Aorta (tissue), 1 donor: ENCODE measurements around the genes PADI6, IGSF21 and ALDH4A1.

GRCh38 chr1:17371996-17372336 is at the start of gene PADI6:
Gene PADI6, plus strand, starts transcription at chr1:17372196.
- PRO-cap = no peak

GRCh38 chr1:17427971-17428276 is 11.6 kb downstream of the RCC2 start:
- PRO-cap = no peak

- PRO-cap = no peak
Measured at GRCh38 chr1:17576008-17576610, 36.6 kb downstream of the ARHGEF10L start.

GRCh38 chr1:17666962-17667575 is 88.1 kb upstream of the ACTL8 start:
- PRO-cap = unidirectional peak, plus-strand start at chr1:17667480

DNA sequence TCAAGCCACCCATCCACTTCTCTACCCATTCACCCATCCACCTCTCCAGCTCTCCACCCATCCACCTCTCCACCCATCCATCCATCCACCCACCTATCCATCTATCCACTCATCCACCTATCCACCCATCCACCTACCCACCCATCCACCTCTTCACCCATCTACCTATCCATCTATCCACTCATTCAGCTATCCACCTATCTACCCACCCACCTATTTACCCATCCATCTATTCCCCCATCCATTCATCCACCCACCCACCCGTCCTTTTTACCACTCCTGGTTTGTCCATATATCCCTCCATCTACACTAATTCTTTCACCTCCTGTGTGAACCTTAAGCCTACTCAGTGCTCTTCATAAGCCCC is 105.7 kb downstream of the ACTL8 start:
- PRO-cap = no peak

DNA sequence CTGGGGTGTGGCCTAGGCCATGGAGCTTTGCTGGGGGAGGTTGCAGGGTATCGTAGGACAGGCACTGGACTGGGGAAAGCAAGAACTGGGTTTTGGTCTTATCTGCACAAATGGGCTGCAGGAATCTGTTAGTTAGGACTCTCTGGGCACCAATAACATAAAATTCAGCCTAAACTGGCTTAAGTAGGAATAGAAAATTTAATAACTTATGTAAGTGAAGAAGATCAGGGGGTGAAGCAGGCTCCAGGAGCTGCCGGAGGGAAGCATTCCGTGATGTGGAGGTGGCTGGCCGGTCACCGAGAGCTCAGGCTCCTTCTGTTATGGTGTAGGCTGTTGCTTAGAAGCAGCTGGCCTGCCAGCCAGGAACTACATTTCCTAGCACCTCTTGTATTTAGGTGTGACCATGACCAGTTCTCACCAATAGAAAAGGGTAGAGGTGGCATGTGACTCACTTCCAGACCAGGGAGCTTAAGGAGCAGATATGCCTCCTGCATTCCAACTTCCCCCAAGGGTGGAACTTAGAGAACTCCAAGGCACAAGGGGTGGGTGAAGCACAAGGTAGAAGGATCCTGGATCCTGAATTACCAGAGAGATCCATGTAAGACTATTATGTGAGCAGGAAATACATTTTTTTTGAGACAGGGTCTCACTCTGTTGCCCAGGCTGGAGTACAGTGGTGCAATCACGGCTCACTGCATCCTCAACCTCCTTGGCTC is 120.7 kb downstream of the ACTL8 start:
- PRO-cap = no peak

DNA sequence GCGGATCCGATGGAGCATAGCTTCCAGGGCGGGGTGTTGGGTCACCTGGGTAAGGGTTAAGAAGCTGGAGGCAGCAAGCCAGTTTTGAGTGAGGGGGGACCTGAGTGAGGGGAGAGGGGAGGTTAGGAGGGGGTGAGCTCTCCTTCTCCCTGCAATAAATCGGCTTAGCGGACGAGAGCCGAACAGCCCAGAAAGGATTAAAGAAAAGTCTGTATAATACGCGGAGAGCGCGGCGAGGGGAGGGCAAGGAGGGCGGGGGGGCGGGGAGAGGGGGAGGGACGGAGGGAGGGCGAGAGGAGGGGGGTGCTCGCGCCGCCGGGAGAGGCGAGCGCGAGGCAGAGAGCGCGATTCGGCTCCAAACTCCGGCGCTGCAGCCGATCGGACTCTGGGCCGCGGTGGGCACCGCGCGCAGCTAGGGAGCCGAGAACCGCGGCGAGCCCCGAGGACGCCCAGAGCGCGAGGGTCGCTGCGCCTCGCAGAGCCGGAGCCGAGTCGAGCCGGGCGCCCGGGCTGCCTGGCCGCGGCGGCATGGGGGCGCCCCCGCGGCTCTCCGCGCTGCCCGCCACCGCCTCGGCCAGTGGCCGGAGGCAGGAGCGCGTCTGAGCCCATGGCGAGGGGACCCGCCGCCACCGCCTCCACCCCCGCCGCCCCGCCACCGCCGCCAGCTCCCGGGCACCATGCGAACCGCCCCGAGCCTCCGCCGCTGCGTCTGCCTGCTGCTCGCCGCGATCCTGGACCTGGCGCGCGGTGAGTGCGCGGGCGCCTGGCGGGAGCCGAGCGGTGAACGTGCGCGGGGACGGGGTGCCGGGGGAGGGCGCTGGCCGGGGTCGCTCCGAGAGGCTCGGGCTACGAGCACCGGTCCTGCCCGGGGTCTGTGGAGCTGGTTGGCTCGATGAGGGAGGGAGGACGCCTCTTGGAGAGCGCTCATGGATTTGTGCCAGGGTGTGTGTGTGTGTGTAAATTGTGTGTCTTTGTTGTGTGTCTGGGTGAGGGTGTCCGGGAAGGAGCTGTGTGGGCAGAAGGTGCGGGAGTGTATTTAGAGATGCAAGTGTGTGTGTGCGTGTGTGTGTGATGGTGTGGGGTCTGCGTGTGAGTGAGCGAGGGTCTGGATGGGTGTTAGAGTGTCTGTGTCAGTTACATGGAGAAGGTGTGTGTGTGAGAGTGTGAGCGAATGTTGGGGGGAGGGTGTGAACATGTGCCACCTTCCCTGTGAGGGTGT is at the start of gene IGSF21:
TSS of gene IGSF21 (plus strand) at position 347 of the 1,219 bp plus-strand sequence.
- PRO-cap = no peak

- PRO-cap = no peak
Measured at GRCh38 chr1:18108790-18109411, 1.3 kb downstream of the IGSF21 start.

DNA sequence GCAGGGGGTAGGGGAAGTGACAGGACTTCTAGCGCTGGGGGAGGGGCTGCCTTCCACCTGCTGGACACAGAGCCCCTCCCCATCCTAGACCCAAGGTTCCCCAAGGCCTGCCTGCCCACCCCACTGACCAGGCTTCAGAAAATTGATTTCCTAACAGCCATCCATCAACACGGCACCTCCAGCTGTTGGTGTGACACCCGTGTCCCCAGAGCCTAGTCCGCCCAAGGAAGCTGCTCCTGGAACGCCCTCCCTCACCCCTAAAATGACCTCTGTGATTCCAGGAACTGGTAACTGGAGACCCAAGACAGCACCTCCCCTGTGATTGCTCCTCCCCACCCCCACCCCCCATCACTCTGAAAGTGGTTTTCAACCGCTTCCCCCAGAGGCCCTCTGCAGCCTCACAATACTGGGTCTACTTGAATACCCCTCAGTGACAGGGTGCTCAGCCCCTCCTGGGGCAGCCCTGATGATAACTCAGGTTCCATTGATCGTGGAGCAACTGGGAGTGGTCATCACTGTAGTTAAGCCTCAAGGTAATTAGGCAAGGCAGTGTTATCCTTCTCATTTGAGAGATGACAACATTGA is 52.1 kb downstream of the TAS1R2 start:
- PRO-cap = no peak

- PRO-cap = unidirectional peak, minus-strand start at chr1:18902526
Measured at GRCh38 chr1:18902274-18903332, at the start of gene ALDH4A1. Gene ALDH4A1, minus strand, starts transcription at chr1:18902555.

DNA sequence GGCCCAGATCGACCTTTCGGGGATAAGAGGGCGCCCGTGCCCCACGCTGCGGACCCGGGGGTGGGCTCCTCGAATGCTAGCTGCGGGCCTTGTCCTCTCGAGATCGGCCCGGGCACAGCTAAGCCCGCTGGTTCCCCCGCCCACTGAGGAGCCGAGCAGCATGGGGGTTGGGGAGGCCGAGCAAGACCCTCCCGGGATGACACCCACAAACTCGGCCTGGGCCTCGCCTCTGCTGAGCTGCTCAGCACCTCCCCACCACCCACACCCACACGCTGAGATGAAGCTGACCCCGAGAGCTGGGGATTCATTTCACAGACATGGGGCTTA is 723 bp upstream of the IFFO2 start:
- PRO-cap = no peak

GRCh38 chr1:19007439-19008097 is 51.1 kb upstream of the IFFO2 start:
- PRO-cap = no peak

GRCh38 chr1:19036007-19036357 is 79.5 kb upstream of the IFFO2 start:
- PRO-cap = no peak

DNA sequence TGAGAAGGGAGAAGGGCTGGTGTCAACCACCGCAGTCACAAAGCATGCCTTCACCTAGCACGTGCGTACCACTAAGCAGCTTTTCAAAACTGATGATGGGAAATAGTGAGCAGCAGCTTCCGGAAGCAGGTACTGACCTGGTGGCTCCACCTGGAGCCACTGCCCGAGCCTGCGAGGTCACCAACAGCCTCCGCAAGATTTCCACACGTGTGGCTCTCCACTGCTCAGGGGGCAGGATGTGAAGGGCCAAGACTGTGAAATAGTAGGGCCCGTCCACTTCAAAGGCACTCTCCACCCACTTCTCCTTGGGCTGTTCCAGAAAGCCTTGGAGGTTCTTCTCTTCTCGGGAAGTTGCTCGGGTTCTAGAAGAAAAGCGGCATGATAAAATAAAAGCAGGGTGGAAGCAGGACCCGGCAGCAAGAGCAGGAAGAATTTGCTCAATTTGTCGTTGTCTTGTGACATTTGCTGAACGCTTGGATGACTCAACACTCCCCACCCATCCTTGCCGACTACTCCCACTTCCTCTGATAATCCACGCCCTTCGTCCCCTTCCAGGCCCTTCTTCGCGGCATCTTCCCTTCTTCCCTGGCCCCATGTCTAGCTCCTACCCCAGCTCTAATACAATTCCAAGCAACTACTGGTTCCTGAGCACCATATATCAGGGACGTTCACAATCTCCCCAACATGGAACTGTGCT is 124.9 kb upstream of the IFFO2 start:
- PRO-cap = no peak

DNA sequence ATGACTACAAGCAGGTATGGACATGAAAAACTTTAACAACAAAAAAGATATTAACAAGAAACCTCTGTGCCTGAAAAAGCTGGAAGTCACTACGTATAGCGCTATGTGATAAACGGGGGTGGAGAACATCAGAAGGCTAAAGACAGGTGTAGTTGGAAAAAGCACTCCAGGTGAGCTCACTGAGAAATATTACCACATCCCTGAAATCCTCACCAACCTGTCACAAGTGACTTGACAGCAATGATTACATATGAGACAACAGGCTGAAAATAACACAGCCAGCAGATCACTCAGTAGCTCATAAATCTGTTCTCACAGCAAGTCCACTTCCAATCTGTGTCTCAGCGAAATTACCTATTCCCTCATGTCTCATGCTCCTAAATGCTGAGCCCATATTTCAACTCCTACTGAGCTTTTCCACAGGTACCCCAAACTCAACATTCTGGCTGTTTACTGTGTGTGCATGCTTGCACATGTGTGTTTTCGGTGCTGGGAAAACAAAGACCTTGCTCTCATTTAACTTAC is 120.5 kb downstream of the UBR4 start:
- PRO-cap = no peak

DNA sequence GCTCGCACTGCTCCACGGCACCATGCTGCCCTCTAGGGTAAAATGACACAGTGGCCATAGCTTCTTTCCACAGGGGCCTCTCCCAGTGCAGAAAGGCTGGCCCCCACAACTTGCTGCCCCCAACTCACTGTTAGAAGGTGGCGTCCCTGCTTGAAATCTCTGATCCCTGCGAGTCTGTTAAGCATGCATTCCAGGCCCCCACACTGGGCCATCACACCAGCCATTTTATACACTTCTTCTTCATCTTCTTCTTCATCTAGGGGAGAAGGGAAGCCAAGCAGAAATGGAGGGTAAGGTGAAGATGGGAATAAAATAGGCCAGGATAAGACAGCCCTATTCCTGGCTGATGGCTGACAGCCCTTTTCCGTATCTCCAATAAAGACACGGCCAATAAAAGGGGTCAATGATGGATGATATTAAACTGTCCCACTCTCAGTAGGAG is 113.7 kb downstream of the UBR4 start:
- PRO-cap = no peak

DNA sequence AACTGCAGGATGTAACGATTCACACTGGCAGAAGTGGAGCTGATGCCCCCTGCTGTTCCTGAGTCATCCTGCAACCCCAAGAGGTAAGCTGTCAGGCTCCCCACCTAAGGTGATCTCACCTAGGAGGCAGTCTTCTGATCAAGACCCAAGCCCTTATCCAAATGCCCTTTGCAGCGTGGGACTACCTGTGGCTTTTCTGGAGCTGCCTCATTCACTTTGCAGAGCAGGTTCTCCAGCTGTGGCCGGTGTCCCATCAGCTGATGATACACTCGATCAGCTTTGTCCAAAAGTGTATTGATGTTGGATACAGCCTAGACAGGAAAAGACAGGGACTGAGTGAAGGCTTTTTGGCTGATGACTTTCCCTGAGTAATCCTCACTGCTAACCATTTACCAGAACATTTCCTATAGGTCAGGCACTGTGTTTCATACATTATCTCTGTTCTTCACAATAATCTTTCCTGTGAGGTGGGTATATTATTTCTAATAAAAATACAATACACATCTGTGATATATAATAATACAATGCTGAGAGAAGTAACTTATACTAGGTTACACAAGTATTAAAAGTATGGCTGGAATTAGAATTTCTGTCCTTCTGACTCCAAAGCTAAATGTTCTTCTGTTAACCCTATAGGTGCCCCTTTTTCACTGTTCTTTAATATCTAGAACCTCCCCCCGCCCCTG is 96.2 kb downstream of the UBR4 start:
- PRO-cap = no peak

- PRO-cap = no peak
Measured at GRCh38 chr1:19137755-19138614, 72.1 kb downstream of the UBR4 start.

GRCh38 chr1:19201503-19201899 is 8.6 kb downstream of the UBR4 start:
- PRO-cap = no peak

GRCh38 chr1:19285244-19285472 is 3.4 kb downstream of the AKR7A3 start:
- PRO-cap = no peak